ENCODE results near the gene RETNLB.

- PRO-cap = bidirectional peak, plus-strand start at chr3:107430166, minus-strand start at chr3:107430004
Observed at GRCh38 chr3:107429770-107430285, 52.6 kb downstream of the CCDC54 start.

DNA sequence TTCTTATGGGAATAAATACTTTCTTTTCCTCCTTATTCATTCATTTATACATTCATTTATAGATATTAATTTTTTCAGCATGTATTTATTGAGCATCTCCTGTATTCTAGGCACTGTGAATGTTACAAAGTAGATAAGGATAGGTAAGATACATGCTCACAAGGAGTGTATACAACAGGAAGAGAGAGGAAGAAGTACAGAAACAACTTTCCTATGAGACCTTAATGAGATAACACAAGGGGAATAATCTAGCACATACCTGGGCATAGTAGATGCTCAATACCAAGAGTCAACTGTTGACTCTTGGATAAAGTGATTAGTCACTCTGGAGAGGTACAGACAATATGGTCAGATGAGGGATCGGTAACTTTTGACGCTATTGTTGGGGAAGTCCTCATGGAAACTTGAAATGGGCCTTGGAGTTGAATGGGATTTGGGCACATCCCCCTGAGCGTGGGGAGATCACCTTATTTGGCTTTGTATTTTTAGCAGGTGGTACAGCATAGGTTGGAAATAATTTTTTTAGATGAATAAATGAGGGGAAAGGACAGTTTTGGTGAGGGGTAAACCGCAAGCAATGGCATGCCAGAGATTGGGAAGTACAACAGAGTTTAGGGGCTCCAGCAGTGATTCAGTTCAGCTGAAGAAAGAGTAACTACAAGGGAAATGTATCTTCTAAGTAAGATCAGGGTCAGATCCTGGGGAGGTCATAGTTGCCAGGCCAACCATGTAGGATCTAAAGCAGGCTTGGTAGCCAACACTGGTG, 27.4 kb downstream of the BBX start:
- PRO-cap = no peak

DNA sequence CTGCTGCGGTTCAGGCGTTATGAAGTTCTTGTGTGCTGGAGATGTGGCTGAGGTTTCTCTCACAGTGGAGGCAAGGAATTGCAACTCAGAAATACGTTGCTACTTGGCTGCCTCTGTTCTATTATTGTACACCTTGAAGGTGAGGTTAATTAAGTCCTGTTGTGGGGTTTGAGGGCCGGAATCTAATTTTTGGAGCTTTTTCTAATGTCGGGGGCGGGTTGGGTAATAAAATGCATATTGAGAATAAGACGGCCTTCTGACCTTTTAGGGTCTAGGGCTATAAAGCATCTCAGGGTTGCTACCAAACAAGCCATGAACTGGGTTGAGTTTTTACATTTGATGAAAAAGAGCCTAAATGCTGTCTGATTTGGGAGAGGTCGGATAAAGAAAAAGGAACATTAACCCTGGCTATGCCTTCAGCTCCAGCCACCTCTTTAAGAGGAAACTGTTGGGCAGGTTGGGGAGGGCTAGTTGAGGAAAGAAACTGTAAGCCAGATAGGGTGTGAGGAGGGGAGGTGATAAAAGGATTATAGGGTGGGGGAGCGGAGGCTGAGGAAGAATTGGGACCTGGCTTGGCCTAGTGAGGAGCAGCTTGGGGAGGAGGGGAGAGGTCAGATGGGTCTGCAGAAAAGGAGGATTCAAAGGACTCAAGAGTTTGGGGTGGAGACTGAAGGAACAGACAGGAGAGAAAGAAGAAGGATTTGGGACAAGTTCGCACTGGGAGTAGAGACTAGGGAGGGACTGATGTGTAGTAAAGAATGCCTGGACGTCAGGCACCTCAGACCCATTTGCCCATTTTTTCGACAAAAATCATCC, 47.6 kb downstream of the BBX start:
- PRO-cap = no peak

DNA sequence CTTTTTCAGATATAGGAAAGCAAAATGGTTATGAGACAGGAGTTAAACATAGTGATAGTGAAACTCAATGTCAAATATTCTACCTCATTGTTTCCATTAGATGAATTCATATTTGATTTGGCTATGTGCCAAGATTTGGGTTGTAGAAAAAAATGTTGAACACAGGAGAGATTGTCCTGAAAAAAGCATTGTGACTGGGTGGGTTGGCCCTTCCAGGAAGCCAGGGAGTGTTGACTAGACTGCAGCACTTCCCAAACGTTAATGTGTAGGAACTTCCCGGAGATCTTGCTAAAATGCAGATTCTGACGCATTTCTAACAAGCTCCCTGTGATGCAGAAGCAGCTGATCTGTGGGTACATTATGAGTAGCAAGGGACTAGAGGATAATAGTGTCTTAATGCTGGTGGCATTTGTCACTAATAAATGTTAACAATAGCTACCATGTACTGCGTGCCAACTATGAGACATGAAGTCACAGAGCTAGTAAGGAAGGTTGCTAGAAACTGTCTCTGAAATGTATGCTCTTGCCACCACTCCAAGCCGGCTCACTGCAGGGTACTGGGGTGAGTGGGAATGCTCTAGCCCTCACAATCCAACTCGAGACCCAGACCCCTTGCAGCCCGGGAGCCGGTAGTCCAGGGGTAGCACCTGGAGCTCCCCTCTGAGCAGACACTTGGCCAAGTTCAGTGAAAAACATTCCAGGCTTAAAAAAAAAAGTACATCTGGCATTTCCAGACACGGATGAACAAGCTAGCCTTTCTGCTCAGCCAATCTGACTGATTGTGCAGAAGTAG, 120.6 kb downstream of the CD47 start:
- PRO-cap = unidirectional peak, minus-strand start at position 263 of the sequence

GRCh38 chr3:108001462-108001892, 89.4 kb downstream of the CD47 start:
- PRO-cap = no peak

- PRO-cap = no peak
Observed at GRCh38 chr3:108006178-108006778, 84.6 kb downstream of the CD47 start.

DNA sequence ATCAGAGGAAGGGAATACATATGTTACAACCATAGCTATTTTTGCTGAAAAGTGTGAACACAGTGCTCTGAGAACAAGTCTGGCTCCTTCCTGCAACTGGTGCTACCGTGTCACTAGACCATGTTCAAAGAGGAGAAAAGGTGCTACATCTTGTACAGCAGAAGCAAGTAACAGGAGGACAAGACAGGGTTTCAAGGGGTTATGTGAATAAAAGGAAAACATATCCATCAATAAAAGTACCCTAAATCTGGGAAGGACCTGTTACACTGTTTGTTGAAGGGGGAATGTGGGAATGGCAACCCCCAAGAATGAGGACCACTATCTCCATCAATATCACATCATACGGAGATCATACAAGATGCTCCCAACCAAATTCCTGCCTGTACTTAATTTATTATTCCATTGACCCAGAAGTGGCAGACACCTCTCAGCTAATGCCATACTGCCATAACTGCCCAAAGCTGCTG, 44.4 kb downstream of the CD47 start:
- PRO-cap = no peak

DNA sequence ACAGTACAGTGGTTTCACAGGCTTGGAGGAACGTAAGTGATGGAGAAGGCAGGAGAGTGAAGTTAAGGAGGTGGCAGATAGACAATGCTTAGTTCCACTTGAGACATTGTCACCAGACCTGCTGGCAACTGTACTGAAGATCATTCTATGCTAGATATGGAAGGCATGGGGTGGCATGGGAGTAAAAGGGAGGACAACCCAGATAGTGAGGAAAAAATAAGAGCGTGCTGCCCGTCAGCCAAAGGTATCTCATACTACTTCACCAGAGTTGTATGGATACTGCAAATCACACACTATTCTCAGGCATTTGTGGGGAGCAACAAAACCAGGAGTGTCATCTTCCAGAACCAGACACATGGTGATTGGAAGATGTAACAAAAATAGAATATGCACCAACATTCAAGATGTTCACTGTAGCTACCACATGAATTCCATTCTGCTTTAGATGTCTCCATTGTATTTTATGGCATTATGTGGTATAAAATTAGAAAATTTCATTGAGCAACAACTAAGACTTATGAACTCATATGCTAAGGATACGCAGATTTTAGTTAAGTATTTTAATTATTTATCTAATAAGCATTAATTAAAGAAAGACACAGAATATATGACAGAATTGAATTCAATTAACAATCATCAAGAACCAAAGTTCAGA, 34.9 kb downstream of the CD47 start:
- PRO-cap = no peak

- PRO-cap = no peak
Observed at GRCh38 chr3:108125157-108126055, 34.6 kb upstream of the CD47 start.

- PRO-cap = no peak
Observed at GRCh38 chr3:108250817-108251402, 28.7 kb upstream of the IFT57 start.

- PRO-cap = no peak
Observed at GRCh38 chr3:108756865-108757266, 344 bp downstream of the RETNLB start.

DNA sequence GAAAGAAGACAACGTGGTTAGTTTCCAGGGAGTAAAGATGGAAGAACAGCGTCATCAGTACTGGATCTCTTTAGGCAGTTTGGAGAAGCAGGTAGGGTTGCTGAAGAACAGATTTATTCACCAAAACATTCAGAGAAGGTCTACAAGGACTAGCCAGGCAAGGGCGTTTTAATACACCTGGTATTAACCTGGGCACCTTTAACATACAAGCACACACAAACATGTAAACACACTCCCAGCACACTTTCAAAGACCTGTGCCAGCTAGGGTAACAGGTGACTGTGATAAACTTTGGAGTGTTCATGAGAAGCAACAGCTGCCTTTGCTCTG, at the start of gene RETNLB:
Gene RETNLB (minus strand): TSS at position 144 of the 330 bp plus-strand sequence.
- PRO-cap = no peak

DNA sequence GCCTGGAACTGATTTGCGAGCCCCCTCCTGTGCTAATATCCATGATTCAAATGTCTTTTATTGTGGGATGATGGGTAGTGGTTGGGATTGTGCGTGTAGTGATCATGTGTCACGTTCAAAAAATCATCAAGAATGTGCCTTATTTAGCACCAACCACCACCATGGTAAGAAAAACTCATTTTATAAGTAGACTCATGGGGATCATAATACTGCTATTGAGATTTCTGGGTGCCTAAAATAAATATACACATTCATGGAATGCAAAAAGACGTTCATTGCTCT, 3.8 kb downstream of the TRAT1 start:
- PRO-cap = no peak

GRCh38 chr3:111520463-111520777, 21.6 kb upstream of the CD96 start:
- PRO-cap = no peak

DNA sequence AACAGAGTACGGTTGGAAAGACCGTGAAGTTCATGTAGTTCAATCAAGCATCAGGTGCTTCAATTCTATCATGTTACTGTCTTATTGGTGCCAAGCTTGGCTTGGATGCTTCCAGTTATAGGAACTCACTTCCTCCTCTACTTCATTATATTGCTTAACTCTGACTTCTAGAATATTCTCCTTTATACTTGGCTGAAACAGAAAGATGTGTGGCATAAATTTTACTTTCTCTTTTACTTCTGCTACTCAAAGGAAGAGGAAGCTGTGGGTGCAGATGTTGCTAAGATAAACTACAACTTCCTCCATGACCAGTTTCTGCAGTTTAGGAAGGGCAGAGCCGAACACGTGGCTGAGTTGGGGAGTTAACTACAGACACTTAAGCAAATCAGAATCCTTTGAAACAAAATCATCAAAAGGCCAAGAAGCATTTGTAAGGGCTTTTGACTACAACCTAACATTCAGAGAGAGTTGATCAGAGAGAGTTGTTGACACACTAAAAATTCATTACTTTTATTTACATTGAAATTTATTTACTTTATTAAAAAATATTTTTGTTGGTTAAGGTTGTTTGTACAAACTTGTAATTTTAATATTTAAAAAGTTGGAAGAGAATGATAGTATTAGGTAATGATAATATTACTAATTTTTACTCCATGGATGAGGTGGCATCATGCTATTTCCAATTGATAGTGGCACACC, 6.5 kb upstream of the PLCXD2 start:
- PRO-cap = no peak

GRCh38 chr3:111675684-111676185, 1.3 kb downstream of the PLCXD2 start:
- PRO-cap = no peak

GRCh38 chr3:111859952-111861070, 1.2 kb downstream of the PHLDB2 start:
- PRO-cap = unidirectional peak, minus-strand start at chr3:111860498

GRCh38 chr3:111999449-111999759, 682 bp downstream of the TAGLN3 start:
- PRO-cap = no peak

DNA sequence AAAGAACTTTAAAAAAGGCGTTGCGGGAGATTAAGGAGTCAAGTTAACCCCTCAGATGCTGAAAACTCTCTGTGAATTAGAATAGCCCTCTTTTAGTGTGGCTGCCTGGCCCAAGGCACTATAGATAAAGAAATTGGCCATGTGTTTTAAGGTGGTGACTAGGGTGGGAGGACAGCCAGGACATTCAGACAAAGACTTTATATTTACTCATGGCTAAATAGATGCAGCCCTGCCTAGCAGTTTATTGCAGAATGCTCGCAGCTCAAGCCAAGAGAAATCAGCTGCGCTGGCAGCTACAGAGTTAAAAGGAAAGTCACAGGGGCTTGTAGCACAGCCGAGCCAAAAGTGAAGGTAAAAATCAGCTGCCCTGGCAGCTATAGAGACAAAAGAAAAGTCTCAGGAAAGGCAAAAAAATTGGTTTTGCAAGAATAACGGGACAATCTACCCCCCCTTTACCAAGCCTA, 9.4 kb upstream of the SLC9C1 start:
- PRO-cap = no peak

DNA sequence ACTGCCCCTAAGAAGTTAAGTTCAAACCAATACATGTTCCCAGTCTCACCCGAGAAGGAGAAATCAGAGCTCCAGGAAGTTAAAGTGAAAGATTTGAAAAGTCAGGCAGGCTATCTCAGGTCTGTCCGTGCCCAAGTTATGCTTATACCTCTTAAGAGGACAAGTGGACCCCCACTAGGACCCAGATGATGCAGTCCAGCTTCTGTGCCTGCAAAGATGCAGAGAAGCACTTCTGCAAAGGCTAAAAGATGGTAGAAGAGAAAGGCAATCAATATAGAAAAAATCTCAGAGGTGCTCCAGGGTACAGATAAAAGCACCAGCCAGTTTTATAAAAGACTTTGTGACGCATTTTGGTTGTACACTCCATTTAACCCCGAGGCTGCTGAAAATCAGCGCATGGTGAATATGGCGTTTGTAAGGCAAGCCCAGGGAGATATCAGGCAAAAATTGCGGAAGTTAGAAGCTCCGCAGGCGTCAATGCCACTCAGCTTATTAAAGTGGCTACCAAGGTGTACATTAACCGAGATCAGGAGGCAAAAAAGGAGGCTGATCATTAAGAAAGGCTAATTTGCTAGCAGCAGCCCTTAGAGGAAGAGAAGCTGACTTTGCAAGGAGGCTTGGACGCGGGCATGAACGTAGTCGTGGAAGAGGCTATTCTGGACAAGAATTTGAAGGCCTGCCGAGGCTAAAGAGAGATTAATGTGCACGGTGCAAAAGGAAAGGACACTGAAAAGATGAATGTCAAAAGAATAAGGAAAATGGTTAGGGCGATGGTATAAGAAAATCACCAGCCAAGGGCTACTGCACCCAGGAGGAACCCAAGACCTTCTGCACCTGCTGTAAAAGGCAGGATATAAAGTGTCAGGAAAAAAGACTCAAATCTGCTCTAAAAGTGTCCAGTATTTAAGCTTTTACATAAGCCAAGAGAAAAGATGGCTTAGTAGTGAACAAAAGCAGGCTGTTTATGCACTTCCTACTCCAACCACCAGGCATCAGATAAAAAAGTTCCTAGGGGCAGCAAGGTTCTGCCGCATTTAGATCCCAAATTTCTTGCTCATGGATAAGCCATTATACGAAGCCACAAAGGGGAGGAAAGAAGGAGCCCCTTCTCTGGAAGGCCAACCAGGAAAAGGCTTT, 10.2 kb upstream of the SLC9C1 start:
- PRO-cap = no peak

Measured in Metastatic Pancreatic Carcinoma in the Ovary (tissue), 1 donor.